ENCODE measurements around the gene NTMT1.

- PRO-cap: no peak
These were observed 20.5 kb upstream of the IER5L start for GRCh38 chr9:129198171-129199332.

GRCh38 chr9:129203111-129203762 lies 25.2 kb upstream of the IER5L start:
- PRO-cap: no peak

DNA sequence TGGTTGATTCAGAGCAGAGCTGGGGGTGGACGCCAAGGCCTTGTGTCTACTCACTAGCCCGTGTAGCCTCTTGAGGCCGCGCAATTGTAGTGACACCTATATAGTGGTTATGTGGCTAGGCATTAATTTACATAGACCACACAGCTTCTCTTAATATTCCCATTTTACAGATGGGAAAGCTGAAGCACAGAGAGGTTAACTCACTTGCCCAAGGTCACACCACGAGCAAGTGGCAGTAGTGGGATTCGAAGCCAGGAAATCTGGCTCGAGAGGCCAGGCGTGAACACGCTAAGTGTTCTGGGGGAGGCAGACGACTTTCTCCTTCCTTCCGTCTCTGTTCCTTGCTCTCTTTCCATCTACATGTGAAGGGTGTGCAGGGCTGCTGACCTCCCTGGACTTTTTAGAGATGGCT lies 49.7 kb upstream of the IER5L start:
- PRO-cap: no peak

DNA sequence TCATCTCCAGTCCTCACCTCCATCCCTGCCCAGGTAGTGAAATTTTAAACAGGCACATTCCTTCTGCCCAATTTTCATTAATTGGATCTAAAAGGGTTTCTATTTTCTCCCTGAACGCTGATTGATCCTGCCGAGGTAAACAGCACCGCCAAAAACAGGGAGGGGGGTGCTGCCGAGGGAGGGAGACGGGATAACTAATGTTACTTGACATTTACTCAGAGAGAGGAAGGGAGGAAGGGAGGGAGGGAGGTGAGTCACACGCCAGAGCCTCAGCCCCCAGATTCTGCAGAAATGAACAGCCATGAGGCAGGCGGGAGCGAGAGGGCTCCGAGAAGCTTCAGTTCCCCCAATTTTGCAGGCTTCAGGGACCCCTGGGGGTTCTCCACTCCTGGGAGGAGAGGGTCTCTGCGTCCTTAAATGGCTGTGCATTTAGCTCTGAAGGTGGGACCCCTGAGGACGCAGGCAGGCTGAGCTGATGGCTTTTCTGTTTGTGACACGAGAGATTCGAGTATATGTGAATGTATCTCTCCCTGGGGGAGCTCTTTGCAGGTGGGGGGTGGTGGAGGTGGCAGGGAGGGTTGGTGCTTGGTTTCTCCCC lies 59.1 kb upstream of the IER5L start:
- PRO-cap: no peak

DNA sequence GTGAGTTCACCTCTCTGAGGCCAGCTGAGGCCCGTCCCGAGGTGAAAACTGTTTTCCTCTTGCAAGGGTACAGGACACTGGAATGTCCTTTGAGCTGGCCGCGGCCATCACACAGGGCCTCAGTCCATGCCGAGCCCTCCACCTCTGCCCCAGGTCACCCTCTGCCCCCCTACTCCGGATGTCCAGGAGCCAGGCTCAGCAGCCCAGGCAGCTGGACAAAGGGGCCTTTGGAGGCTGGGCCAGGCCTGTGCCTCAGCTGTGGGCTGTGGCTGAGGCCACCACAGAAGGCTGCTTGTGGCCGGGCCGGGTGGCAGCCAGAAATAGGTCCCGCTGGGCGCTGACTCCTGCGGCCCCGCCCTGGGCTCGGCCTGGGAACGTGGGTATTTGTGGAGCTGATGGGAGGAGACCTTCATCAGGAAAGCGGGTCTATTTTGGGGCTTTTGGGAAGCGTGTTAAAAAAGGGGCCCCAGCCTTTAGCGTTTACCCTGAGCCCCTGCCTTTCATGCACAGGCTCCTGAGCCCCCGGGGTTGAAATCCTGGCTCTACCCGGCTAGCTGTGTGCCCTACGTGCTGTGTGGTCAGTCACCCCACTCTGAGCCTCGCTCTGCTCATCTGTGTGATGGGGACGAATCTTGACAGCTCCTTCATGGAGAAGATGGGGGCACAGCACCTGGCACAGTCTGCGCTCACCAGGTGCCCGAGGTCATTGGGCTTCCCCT lies 75.1 kb upstream of the IER5L start:
- PRO-cap: no peak

DNA sequence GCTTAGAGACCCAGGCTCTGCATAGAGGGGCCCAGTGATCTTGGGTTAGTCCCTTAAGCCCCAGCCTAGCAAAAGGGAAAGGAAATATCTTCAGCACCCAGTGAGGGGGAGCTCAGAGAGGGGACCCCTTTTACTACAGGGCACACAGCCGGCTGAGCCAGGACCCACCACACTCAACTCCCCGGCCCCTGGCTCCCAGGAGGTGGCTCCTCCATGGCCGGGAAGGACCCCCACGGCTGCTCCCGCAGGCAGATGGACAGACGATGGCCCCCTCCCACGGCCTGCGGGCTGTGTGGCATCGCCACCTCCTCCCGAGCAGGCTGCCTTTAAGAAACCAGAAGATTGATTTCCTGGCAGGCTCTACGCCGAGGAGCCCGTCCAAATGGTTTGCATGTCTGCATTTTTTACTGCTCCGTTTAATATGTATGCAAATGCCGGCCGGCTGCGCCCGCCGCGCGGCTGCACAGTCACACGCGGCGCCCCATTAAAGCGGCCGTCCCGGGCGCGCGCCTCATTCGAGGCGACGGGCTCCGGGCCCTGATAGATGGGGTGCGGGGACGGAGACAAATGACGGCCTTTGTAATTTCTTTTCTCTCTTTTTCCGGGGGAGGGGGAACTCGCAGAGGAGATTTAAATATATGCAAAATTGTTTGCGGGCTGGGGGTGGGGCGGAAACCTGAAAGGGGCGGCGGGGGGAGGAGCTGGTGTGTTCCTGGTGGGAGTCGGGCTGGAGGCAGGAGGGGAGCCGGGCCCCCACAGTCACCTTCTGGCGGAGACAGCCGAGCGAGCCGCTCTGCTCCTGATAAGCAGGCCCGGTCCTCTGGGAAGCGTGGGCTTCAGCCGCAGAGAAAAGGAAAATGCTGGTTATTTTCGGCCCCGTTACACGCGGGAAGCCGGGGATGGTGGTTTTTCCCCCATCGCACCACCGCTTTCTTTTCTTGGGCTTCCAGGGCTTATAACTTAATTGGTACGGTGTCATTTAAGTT lies 158.6 kb upstream of the IER5L start:
- PRO-cap: unidirectional peak, plus-strand start at position 514 of the sequence

DNA sequence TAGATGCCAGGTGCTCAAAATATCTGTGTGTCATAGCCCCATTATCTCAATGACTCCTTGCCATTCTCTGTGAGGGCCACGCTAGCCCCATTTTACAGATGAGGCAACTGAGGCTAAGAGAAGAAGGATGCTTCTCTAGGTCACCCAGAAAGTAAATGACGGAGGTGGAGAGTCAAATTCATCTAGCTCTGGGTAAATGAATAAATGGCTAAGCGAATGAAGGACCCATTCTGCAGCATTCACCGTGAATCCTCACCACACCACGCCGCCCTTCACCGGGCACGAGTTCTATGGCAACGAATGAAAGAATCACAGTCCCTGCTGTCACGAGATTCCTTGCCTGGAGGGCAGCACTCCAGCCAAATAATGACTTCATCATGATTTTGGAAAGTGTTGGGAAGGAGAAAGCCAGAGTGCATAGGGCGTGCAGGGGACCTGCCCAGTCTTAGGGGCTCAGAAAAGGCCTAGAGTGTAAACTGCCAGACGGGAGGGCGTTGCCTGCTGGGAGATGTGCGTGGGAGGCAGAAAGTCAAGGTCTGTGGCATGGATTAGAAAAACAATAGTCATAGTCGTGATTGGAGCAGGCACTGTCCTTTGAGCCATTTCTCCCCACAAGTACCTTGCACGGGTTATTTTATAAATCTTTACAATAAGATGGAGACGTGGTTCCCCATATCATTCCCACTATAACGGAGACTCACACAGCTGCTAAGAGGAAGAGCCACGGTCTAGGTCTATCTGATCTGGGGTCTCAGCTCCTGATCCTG lies 147.1 kb downstream of the C9orf50 start:
- PRO-cap: no peak

DNA sequence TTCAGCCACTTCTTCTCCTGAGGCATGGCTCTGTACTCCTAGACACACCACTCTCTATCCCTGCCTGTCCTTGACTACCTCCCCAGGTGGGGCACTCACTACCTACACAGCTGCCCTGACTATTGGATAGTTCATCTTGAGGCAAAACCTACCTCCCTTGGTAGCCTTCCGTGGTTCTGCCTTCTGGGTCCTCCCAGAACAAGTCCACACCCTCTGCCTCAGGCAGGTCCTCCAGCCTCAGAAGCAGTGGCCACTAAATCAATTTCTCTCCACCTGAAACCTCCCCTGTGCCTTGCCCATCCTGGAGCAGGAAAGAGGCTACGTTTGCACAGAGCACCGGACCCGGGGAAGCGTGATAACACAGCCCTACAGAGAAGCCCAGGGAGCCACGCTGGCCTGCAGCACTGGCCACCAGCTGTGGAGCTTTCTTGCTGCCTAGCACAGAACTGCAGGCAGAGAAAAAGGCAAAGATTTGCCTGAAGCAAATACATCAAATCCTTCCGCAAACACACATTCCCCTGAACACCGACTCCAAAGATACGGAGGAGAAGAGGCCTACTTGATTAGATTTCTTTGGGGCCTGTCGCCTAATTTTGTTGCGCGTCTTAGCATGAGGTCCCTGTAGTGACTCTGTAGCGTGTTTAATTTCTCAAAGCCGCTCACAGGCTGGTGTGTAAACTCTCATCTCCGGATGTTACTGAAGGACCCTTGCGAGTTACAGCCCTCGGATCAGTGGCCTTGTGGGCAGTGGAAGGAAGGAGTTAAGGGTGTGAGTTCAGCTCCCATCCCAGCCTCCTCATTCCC lies 141.7 kb downstream of the C9orf50 start:
- PRO-cap: no peak

DNA sequence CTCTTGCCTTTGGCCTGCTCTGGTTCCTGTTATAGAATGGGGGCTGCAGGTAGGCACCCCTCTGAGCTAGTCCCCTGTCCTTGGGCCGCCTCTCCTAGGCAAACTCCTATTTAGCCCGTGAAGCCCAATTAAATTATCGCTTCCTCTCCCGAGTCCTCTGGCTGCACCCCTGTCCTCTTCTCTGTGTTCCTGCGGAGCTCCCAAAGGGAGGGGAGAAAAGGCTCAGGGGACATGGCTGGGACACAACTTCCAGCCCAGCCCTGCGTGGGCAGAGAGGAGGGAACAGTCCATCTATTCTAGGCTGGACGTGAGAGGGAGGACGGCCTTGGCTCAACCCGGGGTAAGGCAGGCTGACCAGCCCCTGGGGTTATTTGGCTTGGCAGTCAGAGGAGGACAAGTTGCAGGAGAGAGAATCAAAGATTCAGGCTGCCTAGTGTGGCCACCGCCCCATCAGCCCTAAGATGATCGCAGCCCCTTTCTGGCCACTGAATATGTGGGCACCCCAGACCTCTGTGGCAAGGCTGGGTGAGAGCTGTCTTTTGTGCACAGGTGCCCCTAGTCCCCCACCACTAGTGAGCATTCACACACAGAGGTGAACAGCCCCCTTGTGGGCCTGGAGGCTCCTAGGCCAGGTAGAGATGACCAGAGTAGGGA lies 134.1 kb downstream of the C9orf50 start:
- PRO-cap: no peak

DNA sequence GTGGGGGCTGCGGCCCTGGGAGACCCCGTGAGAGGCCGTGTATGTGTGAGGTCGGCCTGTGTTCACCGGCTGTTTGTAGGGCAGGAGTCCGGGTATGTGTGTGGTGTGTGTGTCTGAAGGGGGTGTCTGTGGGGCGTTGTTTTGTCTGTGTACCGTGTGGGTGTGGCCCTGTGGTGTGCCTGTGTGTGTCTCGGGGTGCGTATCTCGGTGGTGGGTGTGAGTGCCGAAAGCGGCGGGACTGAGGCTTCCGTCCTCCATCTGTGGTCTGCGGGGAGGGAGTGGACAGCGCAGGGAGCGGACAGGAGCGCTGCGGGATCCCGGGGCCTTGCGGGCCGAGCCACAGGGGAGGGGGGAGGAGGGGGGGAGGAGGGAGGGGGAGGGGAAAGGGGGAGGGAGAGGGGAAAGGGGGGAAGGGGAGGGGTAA lies 11.0 kb downstream of the C9orf50 start:
- PRO-cap: bidirectional peak, plus-strand start outside the sequence, minus-strand start at position 280 of the sequence

GRCh38 chr9:129625847-129626641 lies at the start of gene NTMT1:
Gene NTMT1 (plus strand): TSS chr9:129626163.
- PRO-cap: unidirectional peak, plus-strand start at chr9:129626183; bidirectional peak, plus-strand start at chr9:129626491, minus-strand start at chr9:129626401; unidirectional peak, minus-strand start at chr9:129626532

DNA sequence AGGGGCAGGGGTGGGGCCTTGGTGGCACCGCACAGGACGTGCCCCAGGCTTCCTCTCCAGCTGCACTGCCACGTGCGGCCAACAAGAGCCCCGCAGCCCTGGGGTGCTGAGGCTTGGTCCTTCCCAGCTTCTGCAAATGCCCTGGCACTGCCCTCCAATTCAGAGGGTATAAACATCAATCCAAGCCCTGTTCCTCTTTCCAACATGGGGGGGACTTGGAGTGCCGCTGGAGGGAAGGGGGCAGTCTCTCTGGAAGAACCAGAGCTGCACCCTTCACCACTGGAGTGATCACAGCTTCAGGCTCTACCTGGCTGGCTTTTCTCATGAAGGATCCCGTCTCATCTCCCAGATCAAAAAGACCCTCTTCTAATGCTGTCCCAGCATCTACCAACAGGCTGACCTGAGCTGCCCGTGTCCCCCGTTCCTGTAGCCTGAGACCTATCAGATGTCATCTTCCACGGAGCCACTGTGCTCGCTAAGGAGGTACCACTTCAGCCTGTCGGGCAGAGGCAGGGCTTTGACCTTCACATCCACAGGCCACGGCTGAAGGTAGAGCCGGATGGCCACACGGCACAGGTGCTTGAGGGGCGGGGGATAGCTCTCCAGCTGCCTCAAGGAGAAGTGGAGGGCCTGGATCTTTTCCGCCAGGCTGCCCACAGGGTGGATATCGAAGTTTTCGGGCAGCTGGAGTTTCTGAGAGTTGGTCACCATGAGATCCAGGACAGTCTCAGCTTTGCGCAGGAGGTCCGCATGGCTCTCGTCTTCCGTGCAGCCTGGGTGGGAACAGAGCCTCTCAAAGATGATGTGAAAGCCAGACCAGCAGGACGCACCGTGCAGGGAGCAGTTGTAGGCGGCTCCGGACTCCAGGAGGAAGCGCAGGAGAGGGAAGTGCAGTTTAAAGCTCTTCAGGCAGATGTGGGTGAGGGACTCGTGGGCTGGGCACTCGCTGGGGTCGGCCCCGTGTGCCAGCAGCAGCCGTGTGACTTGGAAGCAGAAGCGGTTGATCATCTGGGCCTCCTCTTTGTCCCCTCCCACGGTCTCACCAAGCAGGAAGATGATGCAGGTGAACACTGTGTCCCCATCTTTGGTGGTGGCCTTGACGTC lies 4.2 kb downstream of the ASB6 start:
- PRO-cap: no peak

DNA sequence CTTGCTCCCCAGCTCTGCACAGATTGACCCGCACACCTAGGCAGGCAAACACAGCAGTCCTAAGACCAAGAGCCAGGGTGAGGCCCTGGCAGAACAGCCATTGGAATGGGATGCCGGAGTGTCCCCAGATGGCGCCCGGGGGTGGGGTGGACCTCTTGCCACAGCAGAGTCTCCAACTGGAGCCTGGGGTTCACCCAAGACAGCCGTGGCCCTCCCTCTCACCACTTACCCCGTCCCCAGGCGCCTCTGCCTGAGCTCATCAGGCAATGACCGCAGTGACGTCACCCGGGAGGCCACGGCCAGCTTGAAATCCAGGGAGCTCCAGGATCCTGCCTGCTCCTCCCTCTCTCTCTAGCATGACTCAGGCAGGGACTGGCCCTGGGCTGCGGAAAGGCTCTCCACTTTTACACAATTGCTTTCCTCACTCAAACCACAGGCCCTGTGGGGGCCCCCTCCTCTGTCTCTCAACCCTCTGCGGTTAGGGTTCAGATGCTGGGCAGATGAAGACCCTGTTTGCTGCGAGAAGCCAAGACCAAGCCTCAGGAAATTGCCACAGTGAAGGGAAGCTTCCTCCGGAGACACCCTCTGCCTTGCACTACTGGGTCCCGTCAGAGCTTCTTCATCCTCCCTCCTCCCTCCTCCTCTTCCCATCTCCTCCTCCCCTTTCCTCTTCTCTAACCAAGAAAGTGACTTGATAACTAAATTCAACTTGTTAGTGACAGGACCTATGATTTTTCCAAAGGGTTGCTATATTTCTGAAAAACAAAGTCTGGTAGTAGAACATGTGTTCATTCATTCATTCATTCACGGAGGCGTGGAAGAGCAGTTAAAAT lies 24.4 kb upstream of the PTGES start:
- PRO-cap: no peak

- PRO-cap: no peak
These were observed 1.7 kb downstream of the TOR1A start for GRCh38 chr9:129822206-129822645.

DNA sequence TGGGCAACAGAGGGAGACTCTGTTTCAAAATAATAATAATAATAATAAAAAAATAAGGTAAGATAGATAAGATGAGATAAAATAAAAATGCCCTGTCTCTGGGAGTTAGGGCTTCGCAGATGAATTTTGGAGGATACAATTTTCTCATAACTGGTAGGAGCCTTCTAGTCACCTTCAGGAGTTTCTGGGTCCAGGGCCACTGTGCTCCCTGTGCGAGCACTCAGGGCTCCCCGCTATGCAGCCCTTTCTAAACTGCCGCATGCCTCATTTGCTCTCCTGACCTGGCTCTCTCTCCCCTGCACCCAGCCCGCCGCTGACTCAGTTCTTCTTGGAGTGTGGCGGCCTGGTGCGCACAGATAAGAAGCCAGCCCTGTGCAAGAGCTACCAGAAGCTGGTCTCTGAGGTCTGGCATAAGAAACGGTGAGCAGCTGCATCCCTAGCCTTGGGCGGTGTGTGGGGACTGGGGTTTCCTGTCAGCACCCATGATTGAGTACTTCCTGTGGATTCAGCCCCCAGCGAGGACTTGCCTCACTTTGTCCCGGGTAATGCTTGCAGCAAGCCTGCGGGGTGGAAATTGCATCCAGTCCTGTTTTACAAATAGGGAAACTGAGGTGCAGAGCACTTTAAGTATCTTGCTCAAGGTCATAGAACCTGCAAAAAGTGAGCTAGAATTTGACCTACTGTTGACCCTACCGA lies 27.8 kb downstream of the USP20 start:
- PRO-cap: no peak

DNA sequence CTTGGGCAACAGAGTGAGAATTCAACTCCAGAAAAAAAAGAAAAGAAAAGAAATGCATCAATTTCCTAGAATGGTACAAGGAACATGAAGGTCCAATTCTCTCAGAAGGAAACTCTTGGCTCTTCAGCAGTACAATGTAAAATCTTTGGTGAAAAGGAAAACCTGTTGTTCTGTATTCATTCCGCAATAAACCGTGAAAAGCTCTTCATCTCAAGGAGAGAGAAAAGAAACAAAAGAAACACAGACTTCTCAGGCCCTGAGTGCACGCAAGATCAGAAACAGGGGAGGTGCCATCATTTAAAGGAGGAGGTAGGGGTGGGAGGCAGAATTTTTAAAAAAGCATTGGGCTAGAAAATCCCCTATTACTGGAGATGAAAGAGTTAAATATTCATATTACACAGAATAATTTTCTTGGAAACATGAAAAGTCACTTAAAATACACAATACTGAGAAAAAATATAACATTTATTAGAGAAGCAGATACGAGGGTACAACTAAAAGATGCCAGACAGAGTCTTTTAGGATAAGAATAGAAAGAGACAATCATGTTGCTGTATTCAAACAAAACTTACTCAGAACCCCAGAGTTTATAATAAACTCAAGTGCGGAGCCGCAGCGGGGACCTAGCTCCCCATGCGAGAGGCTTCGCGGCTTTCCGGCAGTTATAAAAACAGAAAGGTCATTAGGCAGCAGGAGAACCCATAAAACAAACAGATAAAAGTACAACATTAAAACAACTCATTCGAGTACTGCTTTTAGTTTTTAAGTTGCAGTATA lies 56.4 kb downstream of the USP20 start:
- PRO-cap: no peak

DNA sequence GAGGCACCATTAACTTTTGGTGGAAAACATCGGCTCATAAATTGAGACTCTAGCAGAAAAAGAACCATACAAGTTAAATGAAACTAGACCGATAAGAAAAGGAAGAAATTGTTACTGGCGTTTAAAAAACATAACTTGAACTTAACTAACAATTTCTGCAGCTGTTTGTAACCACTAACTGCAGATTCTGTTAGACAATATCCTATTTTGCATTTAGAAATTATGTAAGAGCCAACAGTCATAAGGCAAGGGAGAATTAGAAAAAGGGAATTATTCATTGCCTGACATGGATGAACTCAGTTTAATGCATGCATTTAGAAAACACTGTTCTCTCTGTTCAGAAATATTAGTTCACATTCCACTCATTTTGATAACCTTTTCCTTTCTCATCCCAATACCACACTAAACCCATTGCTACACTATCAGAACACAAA lies 96.4 kb downstream of the FNBP1 start:
- PRO-cap: no peak

DNA sequence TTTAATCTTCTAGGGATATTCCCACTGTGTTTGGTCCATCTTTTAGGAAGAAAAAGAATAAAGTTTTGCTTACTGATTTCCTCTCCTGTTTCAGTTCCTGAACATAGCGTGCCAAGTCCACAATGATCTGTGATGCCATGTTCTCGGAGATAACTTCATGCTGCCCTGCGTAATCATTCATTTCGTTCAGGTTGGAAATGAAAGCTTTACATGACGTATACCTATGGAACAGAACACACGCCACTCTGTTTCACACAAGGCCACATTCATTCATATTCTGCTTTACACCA lies 64.7 kb downstream of the FNBP1 start:
- PRO-cap: no peak

DNA sequence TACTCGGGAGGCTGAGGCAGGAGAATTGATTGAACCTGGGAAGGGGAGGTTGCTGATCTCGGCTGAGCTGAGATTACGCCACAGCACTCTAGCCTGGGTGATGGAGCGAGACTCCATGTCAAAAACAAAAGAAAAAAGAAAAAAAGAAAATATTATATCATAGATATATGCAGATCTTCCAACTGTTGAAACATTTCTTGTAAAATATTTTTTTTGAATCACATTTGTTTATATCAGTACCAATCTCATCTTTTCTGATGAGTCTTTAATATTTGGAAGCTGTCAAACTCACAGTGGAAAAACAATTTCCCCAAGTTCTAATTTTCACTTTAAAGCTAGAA lies 42.6 kb downstream of the FNBP1 start:
- PRO-cap: no peak

- PRO-cap: no peak
These were observed 34.5 kb downstream of the FNBP1 start for GRCh38 chr9:130008379-130009010.

Measured in endothelial cell (in vitro differentiated cells).